Caco-2 (cell line): Measurements from ENCODE around the genes CDK1 and RHOBTB1.

DNA sequence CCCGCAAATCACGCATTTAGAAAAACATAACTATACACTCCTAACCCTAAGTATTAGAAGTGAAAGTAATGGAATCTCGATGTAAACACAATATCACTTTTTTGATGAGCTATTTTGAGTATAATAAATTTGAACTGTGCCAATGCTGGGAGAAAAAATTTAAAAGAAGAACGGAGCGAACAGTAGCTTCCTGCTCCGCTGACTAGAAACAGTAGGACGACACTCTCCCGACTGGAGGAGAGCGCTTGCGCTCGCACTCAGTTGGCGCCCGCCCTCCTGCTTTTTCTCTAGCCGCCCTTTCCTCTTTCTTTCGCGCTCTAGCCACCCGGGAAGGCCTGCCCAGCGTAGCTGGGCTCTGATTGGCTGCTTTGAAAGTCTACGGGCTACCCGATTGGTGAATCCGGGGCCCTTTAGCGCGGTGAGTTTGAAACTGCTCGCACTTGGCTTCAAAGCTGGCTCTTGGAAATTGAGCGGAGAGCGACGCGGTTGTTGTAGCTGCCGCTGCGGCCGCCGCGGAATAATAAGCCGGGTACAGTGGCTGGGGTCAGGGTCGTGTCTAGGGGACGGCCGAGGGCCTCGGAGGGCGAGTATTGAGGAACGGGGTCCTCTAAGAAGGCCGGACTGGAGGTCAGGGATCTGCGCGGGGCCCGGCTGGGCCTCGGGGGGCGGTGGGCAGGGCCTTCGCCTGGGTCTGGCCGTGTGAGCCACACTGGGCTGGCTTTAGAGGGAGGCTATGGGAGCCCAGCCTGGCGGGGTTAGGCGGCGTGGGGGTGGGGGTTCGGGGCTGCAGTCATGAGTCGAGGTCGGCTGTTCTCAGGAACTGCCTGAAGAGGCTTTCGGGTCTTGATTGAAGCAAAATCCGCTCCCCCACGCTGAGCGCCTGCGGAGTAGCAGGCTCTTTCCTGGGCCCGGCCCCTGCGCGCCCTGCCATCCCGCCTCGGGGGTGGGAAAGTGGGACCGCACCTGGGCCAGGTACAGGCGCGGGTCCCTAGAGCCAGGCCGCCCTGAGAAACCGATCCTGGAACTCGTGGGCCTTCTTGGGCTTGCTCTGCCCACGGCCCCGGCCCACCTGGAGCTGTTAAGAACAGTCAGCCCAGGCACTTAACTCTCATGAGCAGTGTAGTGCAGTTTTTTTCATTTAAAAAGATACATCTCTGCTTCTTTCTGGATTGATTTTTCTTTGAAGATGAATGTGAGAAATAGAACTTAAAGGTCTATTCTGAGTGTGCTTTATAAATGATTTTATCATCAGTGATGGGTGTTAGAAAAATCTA, at the start of gene CDK1:
Gene CDK1 (plus strand): TSS at position 437 of the 1,274 bp plus-strand sequence.
- PRO-cap, result bidirectional peak, plus-strand start at position 437 of the sequence, minus-strand start at position 210 of the sequence; bidirectional peak, plus-strand start at position 765 of the sequence, minus-strand start at position 693 of the sequence
- RRBS, result 3% methylated on average over 18 of the region's 72 CpGs

- PRO-cap, result no peak
- RRBS, result no CpG with 5 or more reads among the region's 2 CpGs
These were observed 9.0 kb downstream of the CDK1 start for GRCh38 chr10:60787333-60787532.

- PRO-cap, result no peak
- RRBS, result no CpG with 5 or more reads among the region's 18 CpGs
These were observed 72.5 kb downstream of the RHOBTB1 start for GRCh38 chr10:60871044-60872292.

DNA sequence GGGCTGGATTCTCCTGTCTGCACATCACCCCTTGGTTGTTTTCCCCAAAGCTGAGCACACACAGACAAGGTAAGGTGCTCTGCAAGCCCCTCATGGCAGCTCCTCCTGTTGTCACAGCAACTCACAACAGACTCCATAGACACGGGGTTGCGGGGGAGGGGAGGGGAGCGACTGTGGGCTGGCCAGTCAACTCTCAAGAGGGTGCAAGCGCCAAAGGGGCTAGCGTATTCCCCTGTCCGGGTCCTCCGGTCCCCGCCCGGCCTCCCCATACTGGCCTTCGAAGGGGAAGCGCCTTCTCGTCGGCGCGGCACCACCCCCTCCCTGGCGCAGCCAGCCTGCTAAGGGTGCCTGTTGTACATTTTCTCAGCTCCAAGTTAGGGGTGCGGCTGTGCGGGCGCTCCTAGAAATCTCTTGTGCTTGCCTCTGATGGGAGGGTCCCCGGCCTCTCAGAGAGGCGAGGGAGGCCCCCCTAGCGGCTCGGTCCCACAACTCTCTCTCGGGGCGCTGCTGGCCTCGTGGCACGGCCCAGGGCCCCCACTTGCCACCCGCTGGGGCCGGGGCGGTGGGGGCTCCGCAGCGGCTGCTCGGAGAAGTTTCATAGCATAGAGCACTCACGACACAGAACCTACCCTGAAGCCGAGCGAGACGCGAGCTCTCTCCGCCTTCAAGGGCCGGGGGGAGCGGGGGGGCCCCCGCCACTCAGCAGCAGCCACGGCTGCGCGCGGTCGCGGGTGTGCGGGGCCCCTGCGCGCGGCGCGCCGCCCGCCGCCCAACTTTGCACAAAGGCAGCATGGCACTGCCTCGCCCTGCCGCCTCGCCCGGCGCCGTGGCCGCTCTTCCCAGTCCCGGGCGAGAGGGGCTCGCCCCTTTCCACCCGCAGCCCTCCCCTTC, at the start of gene RHOBTB1:
Gene RHOBTB1 (minus strand): TSS at position 844 of the 891 bp plus-strand sequence.
- PRO-cap, result bidirectional peak, plus-strand start at position 213 of the sequence, minus-strand start at position 52 of the sequence
- RRBS, result 6% methylated on average over 17 of the region's 68 CpGs

DNA sequence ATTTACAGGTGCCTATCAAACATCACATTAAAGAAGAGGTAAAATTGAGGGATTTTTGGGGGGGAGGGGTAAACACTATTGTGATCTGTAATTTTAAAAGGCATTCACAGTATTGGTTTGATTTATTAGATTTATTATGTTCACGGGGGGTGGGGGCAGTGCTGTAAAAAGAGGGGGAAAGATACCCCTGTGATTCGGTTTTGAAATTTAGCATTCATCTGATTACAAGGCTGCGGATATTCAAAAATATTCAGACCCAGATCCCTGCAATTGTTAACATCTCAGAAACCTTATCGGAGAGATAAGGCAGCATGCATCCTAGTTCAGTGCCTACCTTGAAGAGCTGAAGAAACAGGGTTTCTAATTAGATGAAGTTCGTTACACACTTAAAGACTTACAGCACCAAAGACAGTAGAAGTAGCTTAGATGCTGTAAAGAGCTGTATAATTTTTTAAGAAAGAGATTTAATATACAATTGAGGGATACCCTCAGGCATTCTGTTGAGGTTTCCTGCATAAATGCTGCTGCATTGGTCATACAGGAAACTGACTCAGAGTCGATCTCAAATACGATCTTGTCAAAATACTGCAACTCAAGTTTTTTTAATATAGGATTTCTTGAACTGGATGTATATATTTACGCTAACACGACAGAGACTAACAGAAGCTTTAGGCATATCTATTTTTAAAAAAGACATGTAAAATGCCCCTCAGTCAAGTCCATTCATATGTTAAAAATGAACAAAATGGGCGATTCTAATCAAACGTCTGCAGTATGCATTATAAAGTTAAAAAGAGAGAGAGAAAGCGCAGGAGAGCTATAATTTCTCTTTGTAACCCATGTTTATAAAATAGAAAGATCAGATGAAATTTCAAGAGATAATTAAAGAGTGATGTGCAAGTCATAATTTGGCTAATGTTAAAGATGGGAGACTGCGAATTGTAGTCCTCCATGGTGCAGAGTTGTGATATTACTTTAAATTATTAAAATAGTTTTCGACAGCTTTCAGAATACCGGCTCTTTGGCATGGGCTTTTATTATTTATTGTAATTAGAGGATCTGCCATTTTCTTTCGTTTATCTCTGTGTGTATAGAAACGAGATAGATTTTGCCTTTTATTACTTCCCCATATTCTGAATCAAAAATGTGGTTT, 2.4 kb upstream of the ARID5B start:
- PRO-cap, result unidirectional peak, plus-strand start at position 326 of the sequence
- RRBS, result no CpG with 5 or more reads among the region's 17 CpGs

GRCh38 chr10:61902914-61903662, 1.6 kb downstream of the ARID5B start:
- PRO-cap, result bidirectional peak, plus-strand start at chr10:61903100, minus-strand start at chr10:61902950; bidirectional peak, plus-strand start at chr10:61903248, minus-strand start at chr10:61903135
- RRBS, result 3% methylated on average over 15 of the region's 54 CpGs

- PRO-cap, result no peak
- RRBS, result no CpG with 5 or more reads among the region's 4 CpGs
These were observed 93.0 kb downstream of the ARID5B start for GRCh38 chr10:61994498-61994884.

- PRO-cap, result unidirectional peak, plus-strand start at chr10:62005674
- RRBS, result no CpG with 5 or more reads among the region's 5 CpGs
These were observed 104.2 kb downstream of the ARID5B start for GRCh38 chr10:62005541-62006179.

GRCh38 chr10:62052765-62053728, 151.5 kb downstream of the ARID5B start:
- PRO-cap, result no peak
- RRBS, result no CpG with 5 or more reads among the region's 11 CpGs

- PRO-cap, result no peak
- RRBS, result no CpG with 5 or more reads among the region's 3 CpGs
These were observed 162.4 kb downstream of the ARID5B start for GRCh38 chr10:62063803-62064490.

- PRO-cap, result no peak
- RRBS, result no CpG with 5 or more reads among the region's 9 CpGs
These were observed 181.1 kb downstream of the ARID5B start for GRCh38 chr10:62082407-62083230.

DNA sequence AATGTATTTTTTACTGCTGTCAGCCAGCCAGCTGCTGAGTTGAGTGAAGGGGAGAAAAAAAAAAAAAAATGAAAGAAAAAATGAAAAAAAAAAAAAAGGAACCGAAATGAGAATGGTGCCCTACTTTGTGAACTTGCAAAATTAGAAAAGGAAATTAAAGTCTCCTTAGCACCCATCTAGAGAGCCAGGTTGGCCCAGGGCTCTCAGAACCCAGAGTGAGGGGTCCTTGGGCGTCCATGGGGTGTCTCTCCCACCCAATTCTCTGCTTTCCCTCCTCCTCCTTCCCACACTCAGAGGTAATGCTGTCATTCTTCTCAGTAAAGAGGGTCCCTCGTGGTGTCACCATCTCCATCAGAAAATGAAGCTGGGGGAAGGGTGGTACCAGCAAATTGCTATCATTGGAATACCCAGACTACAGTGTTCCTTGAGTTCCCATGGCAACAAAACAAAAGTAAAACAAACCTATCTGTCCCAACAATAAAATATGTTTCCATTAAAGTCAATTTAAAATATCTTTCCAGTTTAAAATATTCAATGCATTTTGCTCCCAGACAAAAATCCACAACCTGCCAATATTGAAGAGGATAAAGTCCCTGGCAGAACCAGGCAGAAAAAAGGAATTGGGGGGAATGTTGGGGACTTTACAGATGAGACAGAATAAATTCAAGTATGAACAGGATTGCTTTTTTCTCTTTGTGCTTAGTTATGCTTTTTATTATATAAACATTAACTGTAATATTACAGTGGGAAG, 181.9 kb downstream of the ARID5B start:
- PRO-cap, result no peak
- RRBS, result no CpG with 5 or more reads among the region's 3 CpGs

DNA sequence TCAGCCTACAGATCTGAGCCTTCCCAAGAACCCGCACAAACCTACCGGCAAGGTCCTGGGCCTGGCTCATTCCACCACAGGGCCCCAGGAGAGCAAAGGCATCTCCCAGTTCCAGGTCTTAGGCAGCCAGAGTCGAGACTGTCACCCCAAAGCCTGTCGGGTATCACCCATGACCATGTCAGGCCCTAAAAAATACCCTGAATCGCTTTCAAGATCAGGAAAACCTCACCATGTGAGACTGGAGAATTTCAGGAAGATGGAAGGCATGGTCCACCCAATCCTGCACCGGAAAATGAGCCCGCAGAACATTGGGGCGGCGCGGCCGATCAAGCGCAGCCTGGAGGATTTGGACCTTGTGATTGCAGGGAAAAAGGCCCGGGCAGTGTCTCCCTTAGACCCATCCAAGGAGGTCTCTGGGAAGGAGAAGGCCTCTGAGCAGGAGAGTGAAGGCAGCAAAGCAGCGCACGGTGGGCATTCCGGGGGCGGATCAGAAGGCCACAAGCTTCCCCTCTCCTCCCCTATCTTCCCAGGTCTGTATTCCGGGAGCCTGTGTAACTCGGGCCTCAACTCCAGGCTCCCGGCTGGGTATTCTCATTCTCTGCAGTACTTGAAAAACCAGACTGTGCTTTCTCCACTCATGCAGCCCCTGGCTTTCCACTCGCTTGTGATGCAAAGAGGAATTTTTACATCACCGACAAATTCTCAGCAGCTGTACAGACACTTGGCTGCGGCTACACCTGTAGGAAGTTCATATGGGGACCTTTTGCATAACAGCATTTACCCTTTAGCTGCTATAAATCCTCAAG, 176.3 kb downstream of the RTKN2 start:
- PRO-cap, result bidirectional peak, plus-strand start outside the sequence, minus-strand start at position 593 of the sequence
- RRBS, result 95% methylated on average over 13 of the region's 23 CpGs

GRCh38 chr10:62243139-62243694, 25.4 kb downstream of the RTKN2 start:
- PRO-cap, result no peak
- RRBS, result no CpG with 5 or more reads among the region's 2 CpGs

- PRO-cap, result no peak
These were observed 6.3 kb upstream of the RTKN2 start for GRCh38 chr10:62274934-62275394.

DNA sequence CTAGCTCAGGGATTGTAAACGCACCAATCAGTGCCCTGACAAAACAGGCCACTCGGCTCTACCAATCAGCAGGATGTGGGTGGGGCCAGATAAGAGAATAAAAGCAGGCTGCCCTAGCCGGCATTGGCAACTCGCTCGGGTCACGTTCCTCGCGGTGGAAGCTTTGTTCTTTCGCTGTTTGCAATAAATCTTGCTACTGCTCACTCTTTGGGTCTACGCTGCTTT, 12.5 kb upstream of the RTKN2 start:
- PRO-cap, result no peak
- RRBS, result no CpG with 5 or more reads among the region's 10 CpGs

GRCh38 chr10:62803795-62804567, 539 bp upstream of the ADO start:
- PRO-cap, result bidirectional peak, plus-strand start at chr10:62804495, minus-strand start at chr10:62804417
- RRBS, result 2% methylated on average over 5 of the region's 22 CpGs

GRCh38 chr10:62827000-62827258, 10.8 kb upstream of the EGR2 start:
- PRO-cap, result no peak
- RRBS, result no CpG with 5 or more reads among the region's 2 CpGs

DNA sequence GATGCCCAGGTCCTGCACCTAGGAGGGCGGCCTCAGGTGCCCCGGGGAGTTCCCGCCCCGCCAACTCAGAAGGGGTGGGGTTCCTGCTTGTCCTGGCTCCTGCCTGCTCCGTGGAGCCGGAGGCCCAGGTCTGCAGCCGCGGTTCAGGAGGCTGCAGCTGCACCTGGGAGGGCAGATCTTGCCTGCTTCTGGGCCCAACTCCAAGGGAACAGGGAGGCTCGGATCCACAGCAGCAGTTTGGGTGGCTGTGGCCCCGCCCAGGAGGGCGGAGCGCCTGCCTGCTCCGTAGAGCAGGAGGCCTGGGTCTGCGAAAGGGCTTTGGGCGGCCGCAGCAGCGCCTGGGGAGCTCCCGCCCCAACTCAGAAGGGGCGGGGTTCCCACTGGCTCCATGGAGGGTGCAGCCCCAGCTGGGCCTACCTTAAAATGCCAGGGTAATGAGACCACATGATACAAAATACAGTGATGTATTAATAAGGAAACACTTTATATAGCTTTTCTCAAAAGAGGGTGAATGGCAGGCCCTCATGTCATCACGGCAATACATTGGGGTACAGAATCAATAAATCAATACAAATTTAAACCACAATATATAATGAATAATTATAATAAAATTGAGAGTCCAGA, 108.3 kb upstream of the EGR2 start:
- PRO-cap, result no peak
- RRBS, result 18% methylated on average over 2 of the region's 20 CpGs

DNA sequence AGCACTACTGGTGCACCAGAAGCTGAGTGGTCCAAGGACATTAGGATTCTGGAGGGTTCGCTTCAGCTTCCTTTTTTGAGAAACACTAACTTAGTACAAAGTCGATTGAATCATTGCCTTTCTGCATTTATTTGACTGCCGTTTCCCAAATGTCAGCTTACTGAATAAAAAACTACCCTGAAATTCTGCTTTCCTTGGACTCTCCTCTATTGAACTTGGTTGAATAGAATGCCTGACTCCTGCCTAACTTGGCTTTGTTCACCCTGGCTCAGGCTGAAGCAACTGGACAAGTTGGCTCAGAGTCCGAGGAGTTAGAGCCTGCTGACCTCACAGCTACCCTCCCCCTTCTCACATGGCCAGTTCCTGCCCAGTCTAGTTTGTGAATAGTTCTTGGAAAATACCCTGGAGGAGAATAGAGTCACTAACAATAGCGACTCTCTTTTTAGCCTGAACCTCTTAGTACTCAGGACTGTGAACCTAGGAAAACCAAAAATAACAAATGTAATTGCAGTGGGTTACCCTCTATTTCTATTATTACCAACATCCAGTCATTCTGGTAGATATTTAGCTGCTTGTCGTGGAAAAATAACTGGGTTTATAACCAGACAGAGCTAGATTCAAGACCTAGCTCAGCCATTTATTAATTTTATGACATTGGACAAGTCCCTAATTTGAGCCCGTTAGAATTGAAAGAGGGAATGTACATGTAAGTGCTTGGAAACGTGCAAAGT, 17.3 kb upstream of the NRBF2 start:
- PRO-cap, result unidirectional peak, minus-strand start at position 284 of the sequence
- RRBS, result no CpG with 5 or more reads among the region's 8 CpGs